Left cardiac atrium (tissue), 1 donor: ENCODE measurements around the genes LYG2 and TXNDC9.

GRCh38 chr2:99171068-99171768 is 9.6 kb downstream of the MITD1 start:
- PRO-cap, result no peak

DNA sequence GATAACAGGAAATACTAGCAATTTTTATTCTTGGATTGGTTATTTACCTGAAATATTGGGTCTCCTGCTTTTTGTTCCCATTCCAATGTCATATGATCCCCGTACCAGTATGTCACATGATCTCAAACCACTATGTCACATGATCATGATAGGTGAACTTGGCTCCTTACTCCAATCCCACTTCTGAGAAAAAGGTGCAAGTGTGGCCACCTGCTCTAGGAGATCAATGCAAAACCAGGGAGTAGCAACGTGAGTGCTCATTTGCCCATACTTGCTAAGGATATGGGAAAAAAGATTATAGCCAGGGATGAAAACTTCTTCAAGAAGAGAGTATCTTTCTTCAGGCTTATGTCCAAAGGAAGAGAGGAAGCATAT is at the start of gene LYG2:
TSS of gene LYG2 (minus strand) at position 111 of the 375 bp plus-strand sequence.
- PRO-cap, result no peak

DNA sequence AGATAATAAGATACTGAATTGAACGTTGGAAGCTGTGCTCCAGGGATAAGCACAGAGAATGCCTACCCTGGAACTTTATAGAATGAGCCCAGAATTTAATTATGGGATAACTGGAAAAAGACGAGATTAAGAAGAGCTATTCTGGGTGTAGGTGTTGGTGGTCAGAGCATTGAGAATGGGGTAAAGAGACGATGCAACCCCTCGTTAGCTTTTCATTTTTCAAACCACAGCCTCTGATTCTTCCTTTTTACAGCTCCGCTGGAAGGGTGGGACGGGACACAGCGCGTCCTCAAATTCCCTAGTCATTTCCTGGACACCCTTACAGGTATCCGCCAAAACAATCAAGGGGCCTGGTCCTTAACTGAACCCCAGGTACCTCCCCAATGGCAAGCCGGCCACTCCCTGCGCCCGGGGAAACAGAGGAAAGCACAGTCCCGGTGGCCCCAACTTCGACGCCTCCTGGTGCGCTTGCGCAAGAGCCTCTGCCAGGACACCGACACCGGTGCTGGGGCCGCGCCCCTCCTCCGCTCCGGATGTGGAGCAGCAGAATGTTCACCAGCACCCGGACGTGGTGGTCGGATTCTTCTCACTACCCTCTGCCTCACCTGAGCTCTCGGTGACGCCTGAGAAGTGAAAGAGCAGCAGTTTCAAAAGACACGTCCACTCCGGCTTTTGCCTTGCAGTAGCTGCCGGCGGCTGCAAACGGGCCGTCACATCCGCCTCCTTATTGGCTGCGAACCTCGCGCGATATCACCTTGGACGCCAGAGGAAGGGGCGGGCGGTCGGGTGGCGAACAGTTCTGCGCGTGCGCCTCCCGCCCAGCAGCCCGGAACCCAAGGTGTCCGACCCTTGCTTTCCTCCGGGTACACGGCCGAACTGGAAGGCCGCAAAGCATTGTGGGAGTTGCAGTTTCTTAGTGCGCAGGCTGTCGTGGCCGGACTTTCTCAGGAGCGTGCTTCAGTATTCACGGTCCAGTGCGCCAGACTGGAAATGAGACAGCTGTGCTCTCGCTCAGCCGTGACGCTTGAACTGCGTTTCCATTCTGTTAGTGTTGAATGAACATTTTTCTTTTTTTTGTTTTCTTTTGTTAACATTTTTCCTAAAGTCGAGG is at the start of gene TXNDC9:
TSS of gene TXNDC9 (minus strand) at position 700 of the 1,111 bp plus-strand sequence.
- PRO-cap, result bidirectional peak, plus-strand start at position 923 of the sequence, minus-strand start at position 714 of the sequence

GRCh38 chr2:99815641-99816522 is 326.1 kb upstream of the REV1 start:
- PRO-cap, result no peak

GRCh38 chr2:99971179-99971620 is 171.2 kb downstream of the AFF3 start:
- PRO-cap, result no peak

- PRO-cap, result unidirectional peak, minus-strand start at chr2:100105161
Observed at GRCh38 chr2:100105117-100106170, 36.9 kb downstream of the AFF3 start.

DNA sequence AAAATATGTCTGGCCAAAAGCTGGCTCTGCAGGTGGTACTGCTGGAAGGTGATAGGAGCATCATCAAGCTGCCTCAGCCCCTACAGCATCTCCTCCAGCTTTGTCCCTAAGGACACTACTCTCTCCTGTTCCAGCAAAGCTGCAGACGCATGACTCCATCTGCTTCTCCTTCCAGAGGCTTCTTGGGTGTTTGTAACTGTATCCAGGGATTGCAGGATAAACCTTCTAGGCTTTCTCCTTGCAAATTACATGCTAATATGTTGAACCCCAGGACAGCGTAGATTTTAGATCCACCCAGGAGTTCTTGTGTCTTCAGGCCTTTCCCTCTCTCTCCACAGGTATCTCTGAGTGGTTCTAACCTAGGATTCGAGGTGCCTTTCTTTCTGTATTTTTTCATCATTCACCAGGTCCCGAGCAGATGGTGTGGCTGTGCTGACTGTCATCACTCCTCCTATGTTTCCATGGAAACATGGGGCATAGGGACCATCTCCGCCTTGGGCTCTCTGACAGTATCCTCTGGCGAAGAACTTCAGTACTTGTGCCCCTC is 34.3 kb downstream of the AFF3 start:
- PRO-cap, result no peak

DNA sequence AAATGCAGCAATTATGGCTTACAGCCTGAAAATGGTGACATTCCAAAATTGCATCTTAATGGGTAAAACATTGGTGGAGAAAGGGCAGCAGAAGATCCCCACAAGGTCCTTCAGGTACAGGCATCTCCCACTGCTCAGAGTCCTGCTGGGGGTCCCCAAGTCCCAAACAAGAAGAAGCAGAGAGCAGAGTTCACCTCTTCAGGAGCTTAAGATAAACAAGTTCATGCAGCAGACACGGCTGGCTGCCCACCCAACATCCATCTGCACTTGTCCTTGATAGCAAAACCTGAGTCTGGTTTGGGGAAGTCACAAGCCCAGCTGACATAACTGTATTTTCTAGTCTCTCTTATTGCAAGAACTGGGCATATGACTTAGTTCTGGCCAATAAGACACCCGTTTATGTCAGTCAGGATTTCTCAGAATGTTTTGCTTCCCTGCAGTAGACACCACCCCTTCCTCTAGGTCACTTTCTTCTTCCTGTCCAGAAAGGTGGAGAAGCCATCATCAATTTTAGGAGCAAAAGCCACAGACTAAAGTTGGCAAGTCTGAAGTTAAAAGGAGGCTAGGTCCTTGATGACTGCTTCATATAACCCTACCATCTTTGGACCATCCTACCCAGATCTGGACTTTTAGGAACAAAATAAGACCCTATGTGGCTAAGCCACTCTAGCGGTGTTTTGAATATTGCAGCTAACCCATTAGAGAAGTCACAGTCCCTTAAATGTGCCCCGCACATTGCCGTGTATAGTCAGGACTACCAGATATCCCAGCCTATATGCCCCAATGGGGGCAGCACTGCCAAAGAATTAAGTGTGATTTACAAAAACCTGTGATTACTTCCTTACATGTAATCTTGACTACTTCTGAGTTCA is 31.6 kb downstream of the AFF3 start:
- PRO-cap, result no peak

GRCh38 chr2:100192242-100192884 is 50.0 kb upstream of the AFF3 start:
- PRO-cap, result no peak

DNA sequence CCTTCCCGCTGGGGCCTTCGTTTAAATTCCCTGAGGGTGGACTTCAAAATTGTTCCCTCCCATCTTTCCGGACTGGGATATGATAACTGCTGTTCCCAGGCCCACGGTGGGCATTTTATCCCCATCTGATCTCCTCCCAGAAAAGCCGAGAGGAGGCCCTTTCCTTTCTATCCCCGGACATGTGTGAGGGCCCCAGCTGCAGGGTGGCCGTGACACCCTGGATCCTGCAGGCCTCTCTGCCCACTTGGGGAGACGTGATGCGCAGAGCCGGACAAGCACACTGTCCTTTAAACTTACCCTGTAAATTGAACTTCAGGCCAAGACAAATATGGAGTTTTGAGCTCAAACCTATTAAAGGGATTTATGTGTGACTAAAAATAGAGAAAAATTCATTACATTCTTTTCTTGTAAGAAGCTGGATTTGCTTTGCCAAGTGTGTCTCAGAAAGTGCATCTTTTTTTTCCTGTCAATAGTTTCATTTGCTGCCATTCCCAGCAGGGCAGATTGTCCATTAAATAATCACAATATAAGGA is 54.6 kb upstream of the AFF3 start:
- PRO-cap, result no peak

- PRO-cap, result no peak
Observed at GRCh38 chr2:100197505-100198046, 55.2 kb upstream of the AFF3 start.

DNA sequence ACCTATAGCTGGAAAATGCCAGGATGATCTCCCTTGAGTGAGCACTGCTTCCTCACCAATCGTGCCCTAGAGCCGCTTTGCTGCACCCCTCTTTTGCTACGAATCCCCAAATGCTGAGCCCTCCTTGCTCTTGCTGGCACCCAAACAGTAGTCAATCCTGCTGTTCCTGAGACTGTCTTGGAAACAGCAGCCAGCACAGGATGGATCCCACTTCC is 58.5 kb downstream of the LONRF2 start:
- PRO-cap, result no peak

DNA sequence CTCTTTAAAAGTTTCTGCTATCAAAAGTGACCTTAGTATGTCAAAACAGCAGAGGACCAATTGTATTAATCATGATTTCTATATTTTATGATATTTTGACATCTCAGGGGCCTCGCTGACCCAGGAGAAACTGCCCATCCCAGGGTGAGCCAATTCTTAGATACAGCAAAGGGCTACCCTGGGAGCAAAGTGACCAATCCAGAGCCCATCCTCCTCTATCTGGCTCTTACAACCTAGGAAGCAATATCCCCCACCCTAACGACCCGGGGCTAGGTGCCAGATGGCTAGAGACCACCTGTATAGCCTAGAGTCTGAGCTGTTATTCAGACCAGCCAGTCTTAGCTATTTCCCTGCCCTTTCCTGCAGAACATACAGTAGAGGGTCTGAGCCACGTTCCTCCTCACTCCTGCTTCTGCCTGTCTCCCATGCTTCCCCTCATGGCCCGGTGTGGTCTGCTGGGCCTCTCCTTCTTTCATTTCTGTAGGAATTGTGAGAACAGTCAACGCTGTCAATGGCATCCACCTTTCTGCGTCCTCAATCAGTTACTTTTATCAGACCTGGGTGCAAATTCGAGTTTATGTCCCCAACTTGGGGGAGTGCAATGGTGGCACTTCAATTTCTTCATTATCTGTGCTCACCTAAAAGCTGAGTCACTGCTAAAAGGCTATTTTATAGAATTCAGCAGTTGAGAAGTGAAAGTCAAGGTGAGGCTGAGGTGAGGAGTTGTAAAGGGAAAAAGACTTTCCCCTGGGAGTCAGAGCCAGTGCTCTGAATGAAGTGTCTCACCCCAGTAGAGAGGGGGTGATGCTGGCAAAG is 42.6 kb downstream of the LONRF2 start:
- PRO-cap, result no peak

DNA sequence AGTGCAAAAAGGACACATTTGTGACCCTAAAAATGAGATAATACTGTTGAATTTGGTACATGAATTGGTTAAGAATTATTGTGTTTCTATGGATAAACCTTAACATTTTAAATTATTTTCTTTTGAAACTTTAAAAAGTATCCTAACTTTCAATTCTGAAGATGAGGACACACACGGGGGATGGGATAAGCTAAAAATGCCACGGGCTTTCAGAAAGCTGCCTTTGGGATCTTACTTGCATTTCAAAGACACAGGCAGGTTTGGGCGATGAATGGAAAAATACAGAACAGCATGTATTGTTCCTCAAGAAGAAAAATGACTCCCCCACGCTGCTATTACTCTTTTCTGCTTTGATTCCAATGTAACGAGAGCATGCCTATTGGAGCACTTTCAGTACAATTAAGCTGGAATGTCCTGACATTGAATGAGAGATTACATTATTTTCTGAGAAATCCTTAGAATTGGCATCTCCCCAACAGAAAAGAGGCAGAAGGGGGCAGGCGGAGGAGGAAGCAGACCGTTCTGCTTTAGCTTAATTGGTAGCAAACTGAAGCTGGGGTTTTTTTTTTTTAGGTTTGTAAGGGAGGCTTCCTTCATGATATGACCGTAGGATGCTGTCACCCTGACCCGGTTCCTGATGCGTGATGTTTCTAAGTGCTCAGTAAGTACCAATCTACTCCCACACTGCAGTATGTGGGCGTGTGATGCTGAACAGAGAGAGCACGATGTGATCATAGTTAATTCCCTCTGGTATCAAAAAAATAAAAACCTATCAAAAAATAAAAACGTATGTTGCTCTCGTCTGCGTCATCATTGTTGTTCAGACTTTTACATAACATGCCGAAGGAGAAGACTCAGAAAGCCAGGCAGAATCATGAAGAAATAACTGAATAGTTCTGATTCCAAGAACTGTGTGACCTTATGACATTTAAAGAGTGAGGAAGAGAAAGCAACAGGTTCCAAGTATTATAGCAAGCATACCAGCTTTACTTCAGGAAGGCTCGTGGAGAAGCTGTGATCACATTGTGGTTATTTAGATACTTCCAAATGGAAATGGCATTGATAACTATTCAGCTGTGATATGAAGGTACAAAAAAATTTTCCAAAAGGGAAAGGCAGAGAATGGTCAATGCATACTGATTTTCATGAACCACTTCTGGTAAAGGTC is 40.6 kb downstream of the LONRF2 start:
- PRO-cap, result no peak

GRCh38 chr2:100644152-100644672 is 81.4 kb downstream of the PDCL3 start:
- PRO-cap, result no peak

DNA sequence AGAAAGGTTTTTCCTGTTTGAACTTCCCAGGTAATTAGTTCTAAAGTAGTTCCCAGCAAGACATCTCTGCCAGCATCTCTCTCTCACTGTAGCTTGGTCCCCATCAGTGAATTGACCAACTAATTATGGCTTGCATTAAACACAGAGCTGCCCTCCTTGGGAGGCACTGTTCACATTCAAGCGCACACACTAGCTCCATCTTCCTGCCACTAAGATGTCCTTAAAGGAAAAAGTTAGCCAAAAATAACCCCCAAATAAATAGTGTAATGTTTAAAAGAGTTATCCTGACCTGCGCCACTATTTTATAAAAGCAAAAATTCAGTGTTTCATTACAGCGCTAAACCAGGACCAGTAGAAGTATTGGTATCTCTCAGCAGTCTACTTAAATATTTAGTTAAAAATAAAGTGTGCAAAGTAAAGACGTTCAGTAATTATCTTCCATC is 1.6 kb downstream of the NPAS2 start:
- PRO-cap, result no peak

- PRO-cap, result no peak
Observed at GRCh38 chr2:100823138-100824016, 3.4 kb downstream of the NPAS2 start.

DNA sequence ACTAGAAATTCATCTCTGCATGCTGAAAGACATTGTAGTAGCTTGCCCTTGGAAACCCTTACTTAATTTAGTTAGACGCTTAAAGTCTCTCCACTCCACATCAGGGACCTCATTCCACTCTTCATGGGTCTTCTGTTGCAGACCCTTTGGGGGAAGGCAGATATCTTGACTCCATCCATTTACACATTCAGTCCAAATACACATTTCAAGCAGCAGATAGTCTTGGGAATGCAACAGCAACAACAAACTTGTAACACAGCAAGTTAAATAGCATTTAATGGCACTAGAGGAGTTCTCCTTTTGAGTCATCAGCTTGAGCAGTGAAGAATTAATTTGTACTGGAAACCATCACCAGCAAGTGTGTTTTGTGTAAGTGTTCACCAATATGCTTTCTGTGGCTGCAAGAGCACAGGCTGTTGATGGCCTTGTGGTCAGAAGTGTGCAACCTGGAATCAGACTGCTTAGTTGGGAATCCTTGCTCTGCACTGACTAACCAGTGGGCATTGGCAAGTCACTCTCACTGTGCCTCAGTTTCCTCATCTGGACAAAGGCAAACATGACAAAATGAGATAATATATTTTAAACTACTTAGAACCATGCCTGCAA is 51.9 kb downstream of the NPAS2 start:
- PRO-cap, result no peak

GRCh38 chr2:100879568-100880316 is 59.8 kb downstream of the NPAS2 start:
- PRO-cap, result no peak

GRCh38 chr2:100998040-100998666 is 3.9 kb upstream of the RPL31 start:
- PRO-cap, result no peak